ENCODE measurements around the genes CCNT2 and RAB3GAP1.

DNA sequence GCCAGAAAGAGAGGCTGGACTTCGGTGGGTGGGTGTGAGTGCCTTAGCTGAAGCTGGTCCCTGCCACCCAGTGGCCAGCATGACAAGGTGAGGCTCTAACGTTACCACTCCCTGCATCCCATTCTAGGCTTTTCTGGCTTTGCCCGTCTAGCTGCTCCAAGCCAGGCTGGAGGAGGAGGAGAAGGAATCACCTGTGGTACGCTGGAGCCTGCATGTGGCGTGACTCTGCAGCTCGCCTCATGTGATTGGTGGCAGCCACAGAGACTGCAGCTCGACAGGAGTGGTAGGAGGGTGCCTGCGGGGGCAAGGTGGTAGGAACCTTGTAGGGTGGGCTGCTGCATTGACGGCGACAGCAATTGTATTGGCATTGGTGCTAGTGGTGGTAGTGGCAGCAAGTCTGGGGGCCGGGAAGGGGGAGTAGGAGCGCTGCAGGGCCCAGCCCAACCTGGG is 17.3 kb downstream of the CCDC74A start:
- PRO-cap, result no peak

- PRO-cap, result no peak
Measured at GRCh38 chr2:131646567-131647306, 119.0 kb downstream of the CCDC74A start.

- PRO-cap, result no peak
Measured at GRCh38 chr2:131669043-131669502, 141.4 kb downstream of the CCDC74A start.

DNA sequence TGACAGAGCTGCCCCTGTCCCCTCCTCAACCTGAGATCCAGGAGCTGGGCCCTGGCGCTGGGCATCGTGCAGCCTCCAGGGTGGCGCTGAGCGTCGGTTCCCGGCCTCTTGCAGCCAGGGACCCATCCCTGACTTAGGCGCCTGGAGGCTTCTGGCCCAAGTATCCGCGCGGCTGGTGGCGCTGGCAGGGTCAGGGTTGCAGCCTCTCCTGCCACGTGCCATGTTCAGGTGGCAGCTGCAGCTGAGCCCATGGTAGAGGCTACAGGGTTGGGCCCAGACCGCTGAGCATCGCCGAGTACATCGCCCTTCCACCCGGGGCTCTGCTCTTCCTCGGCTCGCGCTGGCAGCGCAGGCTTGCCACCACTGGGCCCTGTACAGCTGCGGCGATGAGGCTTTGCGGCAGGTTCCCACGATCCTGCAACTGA is 385 bp upstream of the ANKRD30BL start:
- PRO-cap, result no peak

GRCh38 chr2:133156626-133157372 is 411.5 kb downstream of the NCKAP5 start:
- PRO-cap, result no peak

- PRO-cap, result no peak
Measured at GRCh38 chr2:133361707-133362327, 206.4 kb downstream of the NCKAP5 start.

DNA sequence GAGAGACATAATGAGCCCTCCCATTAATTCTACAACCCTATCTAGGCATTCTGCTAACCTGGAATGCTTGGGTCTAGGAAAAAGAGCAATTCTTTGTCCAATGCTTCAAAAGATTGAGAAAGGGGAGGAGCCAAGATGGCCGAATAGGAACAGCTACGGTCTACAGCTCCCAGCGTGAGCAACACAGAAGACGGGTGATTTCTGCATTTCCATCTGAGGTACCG is 21.6 kb downstream of the NCKAP5 start:
- PRO-cap, result no peak

DNA sequence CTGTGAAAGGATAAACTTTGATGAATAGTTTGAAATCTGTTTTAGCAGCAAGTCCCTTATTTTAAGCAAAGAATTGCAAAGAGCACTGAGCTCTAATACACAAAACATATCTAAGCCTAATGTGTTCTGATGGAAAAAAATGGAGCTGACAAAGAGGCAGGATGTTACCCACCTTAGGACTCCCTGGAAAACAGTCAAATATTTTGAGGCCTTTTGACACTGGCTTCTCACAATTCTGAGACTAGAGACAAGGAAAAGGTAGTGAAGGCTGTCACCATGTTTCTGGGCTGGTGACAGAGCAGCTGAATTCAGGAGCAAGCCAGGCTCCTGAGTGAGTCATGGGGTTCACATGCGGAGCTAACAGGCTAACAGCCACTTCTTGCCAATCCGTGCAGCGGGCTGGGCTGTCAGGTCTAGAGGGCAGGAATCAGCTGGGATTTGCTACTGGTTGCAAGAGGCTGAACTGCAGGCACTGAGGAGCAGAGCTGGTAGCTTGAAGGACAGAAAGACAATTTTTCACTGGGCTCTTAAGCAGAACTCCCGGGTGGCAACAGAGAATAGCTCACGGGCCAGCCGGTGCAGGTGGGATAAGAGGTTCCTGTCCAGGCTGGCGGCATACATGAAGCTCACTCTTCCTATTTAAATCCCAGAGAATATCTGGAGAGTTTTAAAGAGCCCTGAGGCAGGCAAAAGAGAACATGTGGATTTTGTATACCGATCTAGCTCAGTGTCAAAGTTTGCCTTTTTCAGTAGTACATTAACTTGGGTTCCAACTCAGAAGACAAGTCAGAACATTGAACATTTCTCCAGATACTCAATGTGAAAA is 1.3 kb downstream of the NCKAP5 start:
- PRO-cap, result no peak

DNA sequence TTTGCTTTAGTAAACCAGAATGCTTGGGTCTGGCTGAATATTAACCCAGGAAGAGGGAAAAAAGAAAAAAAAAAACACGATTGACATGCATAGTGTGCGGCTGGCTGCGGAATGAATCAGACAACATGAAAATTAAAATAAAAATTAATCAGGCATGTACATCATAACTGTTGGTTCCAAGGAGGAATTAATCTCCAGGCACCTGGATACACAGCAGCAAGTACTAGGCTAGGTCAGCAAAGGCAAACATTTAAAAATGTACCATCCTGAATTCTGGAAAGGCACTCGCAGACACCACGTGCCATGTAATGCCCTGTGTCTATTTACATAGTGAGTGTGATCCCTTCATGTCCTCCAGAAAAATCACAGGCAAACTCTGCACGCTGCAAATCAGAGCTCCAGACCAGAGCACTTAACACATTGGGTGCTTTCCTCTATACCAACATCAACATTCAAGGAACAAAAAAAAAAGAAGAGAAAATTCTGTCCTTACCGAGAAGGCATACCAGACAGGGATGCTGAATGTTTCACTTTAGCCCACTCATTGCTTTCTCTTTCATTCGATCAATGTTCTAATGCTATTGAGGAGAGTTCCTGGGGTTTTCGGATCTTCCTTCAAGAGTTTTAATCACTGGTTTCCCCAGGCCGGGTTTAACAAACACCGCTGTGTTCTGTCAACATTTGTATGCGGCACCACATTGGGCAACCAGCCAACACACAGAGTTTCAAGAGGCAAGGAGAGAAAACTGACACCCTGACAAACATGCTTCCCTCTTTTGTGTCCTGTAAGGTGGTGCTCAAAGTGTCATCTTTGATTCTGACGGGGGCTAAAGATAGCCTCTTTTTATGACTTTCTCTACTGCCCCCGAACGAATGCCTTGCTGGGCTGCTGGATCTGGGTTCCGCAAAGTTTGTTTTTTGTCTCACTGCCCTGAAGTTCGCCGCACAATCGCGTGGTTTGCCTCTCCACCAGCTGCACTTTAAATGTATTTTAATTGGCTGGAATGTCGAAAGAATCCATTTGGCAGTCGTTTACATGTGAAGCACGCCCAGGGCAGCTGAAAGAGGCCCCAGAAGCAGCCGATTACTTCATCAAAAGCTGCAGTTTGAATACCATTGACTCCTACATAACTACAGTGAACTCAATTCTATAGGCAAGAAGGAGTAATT is 106.3 kb upstream of the NCKAP5 start:
- PRO-cap, result no peak

DNA sequence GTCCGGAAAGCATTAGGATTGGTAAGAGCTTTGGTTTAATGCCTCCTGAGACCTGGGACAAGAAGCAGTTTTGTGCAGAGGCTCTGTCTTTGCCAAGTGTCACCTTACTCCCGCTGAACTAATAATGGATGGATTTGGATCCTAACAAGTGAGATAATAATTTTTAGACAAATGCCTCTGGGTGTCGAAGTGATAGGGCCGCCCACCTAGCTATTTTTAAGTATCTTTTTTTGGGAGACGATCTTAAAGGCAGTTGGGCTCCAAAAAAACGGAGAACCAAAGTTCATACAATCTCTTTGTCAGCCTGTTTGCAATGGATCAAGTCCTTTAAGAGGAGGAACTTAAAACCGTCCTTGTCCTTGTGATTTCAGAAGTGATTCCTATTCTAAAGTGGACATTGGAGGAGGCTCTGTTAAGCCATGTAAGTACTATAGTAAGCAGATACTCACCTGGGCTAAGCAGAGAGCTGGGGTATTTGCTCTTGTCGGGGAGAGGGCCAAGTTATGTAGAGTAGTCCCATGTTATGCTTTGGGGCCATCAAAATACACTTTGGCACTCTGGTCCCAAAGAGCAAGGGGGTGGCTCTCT is 82.4 kb upstream of the MGAT5 start:
- PRO-cap, result no peak

DNA sequence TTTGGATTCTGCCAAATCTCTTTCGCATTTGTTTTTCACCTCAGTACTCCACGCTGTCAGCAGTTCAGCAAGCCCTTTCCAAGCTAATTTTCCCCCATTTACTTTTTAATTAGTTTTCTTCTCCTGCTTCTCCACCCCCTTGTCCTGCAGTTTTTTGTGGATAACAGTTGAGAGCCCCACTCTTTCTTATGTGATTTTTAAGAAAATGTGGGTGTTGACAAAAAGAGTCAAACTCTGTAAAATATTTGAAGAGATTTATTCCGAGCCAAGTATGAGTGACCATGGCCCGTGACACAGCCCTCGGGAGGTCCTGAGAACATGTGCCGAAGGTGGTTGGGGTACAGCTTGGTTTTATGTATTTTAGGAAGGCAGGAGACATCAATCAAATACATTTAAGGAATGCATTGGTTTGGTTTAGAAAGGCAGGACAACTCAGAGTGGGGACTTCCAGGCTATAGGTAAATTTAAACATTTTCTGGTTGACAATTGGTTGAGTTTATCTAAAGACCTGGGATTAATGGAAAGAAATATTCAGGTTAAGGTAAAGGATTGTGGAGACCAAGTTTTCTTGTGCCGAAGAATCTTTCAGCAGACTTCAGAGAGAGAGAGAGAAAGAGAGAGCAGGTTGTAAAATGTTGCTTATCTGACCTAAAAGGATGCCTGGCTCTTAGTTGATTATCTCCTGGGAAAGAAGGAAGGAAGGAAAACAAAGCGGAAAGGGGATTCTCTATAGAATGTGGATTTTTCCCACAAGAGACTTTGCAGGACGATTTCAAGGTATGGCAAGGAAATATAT is 32.8 kb upstream of the MGAT5 start:
- PRO-cap, result no peak

GRCh38 chr2:134320925-134321478 is 67.1 kb downstream of the MGAT5 start:
- PRO-cap, result no peak

DNA sequence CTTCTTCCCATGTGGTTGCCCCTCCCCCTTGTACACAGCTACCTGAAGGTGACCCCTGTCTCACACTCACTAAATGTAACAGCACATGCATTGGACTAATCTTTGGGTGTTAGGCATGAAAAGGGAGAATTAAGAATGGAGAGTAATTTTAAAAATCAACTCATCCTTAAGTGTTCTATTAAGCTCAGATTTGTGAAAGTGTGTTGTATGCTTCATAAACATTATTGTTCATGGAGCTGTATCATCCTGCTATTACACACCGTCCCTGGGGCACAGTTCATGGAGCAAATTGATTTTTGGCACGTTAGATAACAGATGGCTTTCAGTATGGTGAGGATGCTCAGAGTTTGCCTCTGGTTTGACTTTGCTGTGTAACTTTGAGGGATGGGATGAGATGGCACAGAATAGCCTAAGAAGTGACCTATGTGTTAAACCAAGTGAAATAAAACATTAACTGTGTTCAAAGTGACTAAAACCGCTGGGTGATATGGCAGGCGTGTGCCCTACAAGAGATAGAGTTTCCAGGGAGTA is 97.1 kb downstream of the MGAT5 start:
- PRO-cap, result no peak

DNA sequence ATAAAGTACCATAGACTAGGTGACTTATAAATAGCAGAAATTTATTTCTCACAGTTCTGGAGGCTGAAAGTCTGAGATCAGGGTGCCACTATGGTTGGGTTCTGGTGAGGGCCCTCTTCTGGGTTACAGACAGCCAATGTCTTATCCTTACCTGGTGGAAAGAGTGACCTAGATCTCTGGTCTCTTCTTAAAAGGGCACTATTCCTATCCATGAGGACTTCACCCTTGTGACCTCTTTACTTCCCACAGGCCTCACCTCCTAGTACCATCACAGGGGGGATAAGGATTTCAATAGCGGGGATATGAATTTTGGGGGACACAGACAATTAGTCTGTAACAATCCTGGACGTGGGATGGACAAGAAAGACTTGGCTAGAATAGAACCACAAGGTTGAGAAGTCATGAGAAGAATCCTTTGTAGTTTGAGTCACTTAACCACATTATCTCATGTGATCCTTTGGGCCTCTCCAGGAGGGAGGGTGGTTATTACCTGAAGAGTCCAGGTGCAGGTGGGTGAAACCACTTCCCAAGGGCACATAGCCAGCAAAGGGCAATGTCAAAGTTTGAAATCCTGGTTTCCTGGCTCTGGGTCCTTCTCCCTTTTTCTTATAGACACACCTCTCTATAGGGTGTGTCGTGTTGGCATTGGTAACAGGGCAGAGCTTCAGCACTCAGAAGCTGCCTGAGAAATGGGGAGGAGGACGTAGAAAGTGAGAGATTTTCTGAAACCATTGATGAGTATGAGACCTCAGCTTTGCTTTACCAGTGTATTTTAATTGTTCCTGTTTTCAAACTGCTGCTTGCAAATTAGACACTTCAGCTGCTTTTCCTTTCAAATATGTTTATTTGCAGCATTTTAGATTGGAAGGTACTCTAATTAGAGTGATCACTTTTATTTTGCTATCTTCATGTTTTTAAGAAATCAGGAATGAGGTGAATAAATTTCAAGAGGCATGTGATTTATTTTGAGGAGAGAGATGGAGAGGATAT is 137.8 kb downstream of the MGAT5 start:
- PRO-cap, result no peak

- PRO-cap, result no peak
Measured at GRCh38 chr2:134412447-134413253, 158.8 kb downstream of the MGAT5 start.

GRCh38 chr2:134681030-134681951 is 37.5 kb downstream of the TMEM163 start:
- PRO-cap, result no peak

- PRO-cap, result bidirectional peak, plus-strand start at chr2:134918235, minus-strand start at chr2:134918196; bidirectional peak, plus-strand start at chr2:134918828, minus-strand start at chr2:134918447
Measured at GRCh38 chr2:134918091-134918928, at the start of gene CCNT2. Gene CCNT2, plus strand, starts transcription at chr2:134918822.

- PRO-cap, result no peak
Measured at GRCh38 chr2:134918929-134919307, 296 bp downstream of the CCNT2 start.

- PRO-cap, result bidirectional peak, plus-strand start at chr2:135052280, minus-strand start at chr2:135052162
Measured at GRCh38 chr2:135051941-135052436, at the start of gene RAB3GAP1. Gene RAB3GAP1, plus strand, starts transcription at chr2:135052292.

DNA sequence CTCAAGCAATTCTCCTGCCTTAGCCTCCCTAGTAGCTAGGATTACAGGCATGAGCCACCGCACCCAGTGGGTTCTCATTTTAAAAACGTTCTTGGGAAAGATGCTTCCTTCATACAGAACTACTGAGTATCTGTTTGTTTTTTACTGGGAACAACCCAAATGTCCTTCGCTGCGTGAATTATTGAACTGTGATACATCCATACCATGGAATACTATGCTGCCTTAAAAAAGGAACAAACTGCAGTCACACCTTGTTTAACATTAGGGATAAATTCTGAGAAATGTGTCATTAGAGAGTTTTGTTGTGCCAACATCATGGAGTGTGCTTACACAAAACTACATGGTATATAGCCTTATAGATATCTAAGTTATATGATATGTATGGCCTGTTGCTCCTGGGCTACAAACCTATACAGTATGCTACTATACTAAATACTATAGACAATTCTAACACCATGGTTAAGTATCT is 6.5 kb downstream of the R3HDM1 start:
- PRO-cap, result no peak

All from mesothelial cell of epicardium (in vitro differentiated cells).